Adrenal gland (tissue), 7 donors: ENCODE results near the gene GKN1.

DNA sequence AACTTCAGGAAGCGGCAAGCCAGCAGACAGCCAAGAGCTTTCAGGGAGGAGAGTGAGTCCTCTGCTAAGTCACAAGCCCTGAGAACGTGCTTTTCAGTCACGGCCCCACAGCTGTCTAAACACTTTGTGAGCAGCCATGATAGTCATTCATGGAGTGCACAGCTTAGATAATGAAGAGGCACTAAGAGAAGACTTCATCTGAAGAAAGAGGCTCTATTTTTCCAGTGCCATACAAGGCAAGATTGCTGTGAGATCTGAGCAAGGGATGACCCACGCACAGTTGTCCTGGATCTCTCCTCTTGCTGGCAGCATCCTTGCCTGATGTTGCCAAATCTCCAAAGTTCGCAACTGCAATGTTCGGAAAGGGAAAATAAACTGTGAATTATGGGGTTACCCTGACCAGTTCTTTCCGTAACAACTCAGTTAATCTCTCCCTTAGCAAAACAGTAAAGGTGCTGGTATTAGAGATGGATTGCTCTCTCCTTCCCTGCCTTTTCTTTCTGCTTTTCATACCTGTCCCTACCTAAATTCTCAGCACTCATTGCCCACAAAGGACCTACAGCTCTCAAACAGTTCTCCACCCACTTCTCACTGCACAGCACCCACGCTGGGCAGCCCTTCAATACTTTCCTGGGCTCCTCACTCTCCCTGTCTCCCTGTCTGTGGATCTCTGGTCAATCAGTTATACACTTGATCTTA lies 418.8 kb downstream of the MEIS1 start:
- PRO-cap, 3 experiments, result no peak in any of the 3 experiments
- RAMPAGE, long total RNA, 4 experiments, result no peak in any of the 4 experiments
- RRBS, result no CpG with 5 or more reads among the region's 8 CpGs

DNA sequence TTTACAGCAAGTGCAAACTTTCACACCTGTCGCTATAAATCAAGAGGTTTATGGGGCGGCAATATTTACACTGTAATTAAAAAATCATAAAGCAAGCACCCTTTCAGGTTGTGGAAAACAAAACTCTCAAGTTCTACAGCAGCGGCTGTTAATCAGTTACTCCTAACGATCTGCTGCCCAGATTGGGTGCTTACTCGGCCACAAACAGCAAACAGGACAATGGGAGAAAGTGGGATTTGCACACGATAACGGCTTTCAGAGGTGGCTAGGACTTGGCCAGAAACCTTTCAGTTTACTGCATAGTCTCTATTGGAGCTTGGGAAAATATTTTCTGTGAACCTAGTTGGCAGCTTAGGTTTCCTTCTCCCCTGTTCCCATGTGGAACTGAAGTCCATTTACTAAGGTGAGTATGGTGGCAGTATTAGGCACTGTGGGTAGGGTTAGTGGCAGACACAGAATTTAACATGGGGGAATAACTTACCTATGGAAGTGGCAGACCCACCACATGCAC lies 359.3 kb upstream of the ETAA1 start:
- PRO-cap, 3 experiments, result no peak in any of the 3 experiments
- RAMPAGE, long total RNA, 4 experiments, result no peak in any of the 4 experiments
- RRBS, result no CpG with 5 or more reads among the region's 7 CpGs

GRCh38 chr2:67573026-67573586 lies 176.0 kb downstream of the ETAA1 start:
- PRO-cap, 3 experiments, result no peak in any of the 3 experiments
- RAMPAGE, long total RNA, 4 experiments, result no peak in any of the 4 experiments
- RRBS, result no CpG with 5 or more reads among the region's 3 CpGs

DNA sequence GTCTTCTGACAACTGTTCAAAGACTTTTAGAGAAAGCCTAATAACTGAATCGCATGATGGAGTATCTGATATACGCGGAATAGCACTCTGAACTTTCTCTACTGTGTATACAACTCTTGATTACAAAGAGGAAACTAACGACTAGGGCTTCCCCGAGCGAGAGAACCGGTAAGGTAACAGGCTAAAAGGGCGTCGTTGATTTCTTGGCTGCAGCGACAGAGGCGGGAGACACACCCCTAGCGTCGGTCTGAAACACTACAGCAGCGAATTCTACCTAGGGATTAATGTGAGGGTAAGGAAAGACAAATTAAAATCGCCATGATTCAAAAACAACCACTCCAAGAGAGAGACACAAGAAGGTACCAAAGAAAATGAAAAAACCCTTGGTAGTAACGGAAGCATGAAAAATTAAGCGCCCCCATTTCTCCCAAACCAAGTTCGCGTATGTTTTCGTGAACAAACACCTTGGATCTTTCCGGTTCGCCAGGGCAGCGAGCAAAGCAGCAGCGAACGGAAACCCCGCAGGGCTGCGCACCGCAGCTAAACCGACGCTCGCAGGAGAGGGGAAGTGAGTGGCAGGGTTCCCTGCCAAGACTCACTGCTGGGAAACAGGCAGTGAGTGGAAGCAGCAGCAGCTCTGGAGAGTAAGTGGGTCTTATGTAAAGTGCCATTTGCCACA lies 1.2 kb downstream of the PPP3R1 start:
- PRO-cap, 3 experiments, result peak in 3 of 3 experiments; most common plus-strand start position 598 of the sequence (in 2); most common minus-strand start position 600 of the sequence (in 2)
- RAMPAGE, long total RNA, 4 experiments, result no peak in any of the 4 experiments
- RRBS, result no CpG with 5 or more reads among the region's 31 CpGs

DNA sequence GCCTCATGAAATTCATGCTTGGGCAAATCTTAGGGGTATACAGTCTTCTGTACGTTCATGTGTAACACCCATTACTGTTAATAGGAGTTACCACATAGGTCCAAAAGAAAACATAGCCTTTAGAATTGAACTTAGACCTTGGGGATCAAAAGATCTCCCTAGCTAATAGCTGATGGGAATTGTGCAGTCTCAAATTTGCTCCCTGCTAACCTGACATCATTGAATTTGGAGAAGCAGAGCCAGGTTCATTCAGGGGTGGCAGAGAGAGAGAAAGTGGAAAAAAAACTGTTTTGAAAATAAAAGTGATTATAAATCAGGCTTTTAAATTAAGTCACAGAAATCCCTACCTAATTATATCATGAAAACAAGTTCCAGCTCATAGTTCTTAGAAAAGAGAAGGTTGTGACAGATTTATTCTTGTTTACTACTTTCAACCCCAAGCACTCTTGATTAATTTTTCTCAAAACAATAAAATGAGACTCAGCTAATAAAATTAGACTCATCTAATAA lies 28.1 kb upstream of the PPP3R1 start:
- PRO-cap, 3 experiments, result no peak in any of the 3 experiments
- RAMPAGE, long total RNA, 4 experiments, result no peak in any of the 4 experiments
- RRBS, result no CpG with 5 or more reads among the region's 1 CpG

DNA sequence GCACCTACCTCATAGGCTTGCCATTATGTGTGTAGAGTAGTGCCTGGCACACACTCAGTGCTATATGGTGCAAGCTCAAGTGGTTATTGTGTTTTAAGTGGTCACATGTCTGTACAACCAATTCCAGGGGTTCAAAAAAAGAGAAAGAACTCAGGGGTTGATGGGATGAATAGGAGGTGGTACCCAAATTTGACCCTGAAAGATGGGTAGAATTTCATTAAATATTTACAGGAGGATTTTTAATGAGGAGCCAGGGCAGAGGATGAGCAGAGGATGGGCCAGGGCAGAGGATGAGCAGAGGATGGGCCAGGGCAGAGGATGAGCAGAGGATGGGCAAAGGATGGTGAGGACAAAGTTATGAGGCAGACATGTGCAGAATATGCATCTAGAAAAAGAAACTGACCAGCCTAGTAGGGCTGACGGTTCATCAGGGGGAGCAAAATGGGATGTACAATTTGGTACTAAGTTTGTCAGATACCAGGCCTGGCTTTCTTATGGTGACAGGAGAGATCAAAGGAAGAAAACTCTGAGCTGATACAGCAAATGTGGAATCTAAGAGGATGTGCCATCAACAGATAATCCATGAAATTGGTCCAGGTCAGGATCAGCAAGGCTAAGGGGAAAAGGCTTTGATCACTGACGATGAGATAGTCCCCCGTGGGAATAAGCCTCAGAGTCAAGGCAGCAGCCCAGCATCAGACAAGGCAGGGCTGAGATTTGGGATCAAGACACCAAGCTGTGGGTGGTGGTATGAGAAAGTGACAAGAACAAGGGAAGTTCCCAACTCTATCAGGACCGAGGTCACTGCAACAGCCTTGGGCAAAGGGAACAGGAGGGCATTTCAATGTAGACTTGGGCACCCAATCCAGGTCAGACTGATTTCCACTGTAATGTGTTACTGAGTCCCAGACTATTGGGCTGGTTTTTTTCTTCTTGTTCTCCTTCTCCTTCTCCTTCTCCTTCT lies 18.4 kb downstream of the PLEK start:
- PRO-cap, 3 experiments, result no peak in any of the 3 experiments
- RAMPAGE, long total RNA, 4 experiments, result no peak in any of the 4 experiments
- RRBS, result no CpG with 5 or more reads among the region's 4 CpGs

GRCh38 chr2:68420130-68420560 lies 46.9 kb downstream of the FBXO48 start:
- PRO-cap, 3 experiments, result no peak in any of the 3 experiments
- RAMPAGE, long total RNA, 4 experiments, result no peak in any of the 4 experiments
- RRBS, result no CpG with 5 or more reads among the region's 2 CpGs

- PRO-cap, 3 experiments, result no peak in any of the 3 experiments
- RAMPAGE, long total RNA, 4 experiments, result no peak in any of the 4 experiments
- RRBS, result no CpG with 5 or more reads among the region's 1 CpG
Measured at GRCh38 chr2:68434813-68435306, 32.2 kb downstream of the FBXO48 start.

DNA sequence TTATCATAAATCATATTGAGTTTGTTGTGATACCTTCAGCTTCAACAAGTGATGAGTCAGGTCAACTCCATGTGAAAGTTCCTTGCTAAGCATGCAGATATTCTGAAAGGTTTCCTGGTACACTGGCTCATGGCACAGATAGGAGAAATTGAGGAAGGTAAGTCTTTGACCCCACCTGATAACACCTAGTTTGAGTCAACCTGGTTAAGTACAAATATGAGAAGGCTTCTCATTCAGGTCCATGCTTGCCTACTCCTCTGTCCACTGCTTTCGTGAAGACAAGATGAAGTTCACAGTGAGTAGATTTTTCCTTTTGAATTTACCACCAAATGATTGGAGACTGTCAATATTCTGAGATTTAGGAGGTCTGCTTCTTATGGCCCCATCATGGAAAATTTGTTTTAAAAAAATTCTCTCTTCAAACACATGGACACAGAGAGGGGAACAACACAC lies at the start of gene GKN1:
Gene GKN1, plus strand, starts transcription at position 242 of the 453 bp plus-strand sequence.
- PRO-cap, 3 experiments, result no peak in any of the 3 experiments
- RAMPAGE, long total RNA, 4 experiments, result no peak in any of the 4 experiments
- RRBS, result no CpG with 5 or more reads among the region's 1 CpG

GRCh38 chr2:69014097-69015227 lies 1.5 kb downstream of the ANTXR1 start:
- PRO-cap, 3 experiments, result peak in 1 of 3 experiments; most common plus-strand start chr2:69014435 (in 1); most common minus-strand start chr2:69014173 (in 1)
- RAMPAGE, long total RNA, 4 experiments, result no peak in any of the 4 experiments
- RRBS, result no CpG with 5 or more reads among the region's 14 CpGs

GRCh38 chr2:69041249-69041636 lies 28.3 kb downstream of the ANTXR1 start:
- PRO-cap, 3 experiments, result no peak in any of the 3 experiments
- RAMPAGE, long total RNA, 4 experiments, result no peak in any of the 4 experiments
- RRBS, result no CpG with 5 or more reads among the region's 3 CpGs

- PRO-cap, 3 experiments, result no peak in any of the 3 experiments
- RAMPAGE, long total RNA, 4 experiments, result no peak in any of the 4 experiments
- RRBS, result no CpG with 5 or more reads among the region's 7 CpGs
Measured at GRCh38 chr2:69199757-69200703, 187.0 kb downstream of the GFPT1 start.

DNA sequence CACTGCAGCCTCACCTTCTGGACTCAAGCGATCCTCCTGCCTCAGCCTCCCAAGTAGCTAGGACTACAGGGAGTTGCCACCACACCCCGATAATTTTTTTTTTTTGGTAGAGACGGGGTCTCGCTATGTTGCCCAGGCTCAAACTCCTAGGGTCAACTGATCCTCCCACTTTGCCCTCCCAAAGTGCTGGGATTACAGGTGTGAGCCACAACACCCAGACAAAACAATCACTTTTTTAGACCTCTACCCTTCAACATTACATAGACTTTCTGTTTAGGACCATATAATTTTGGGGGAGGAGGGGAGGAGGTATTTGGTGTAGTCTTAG lies 46.0 kb downstream of the GFPT1 start:
- PRO-cap, 3 experiments, result no peak in any of the 3 experiments
- RAMPAGE, long total RNA, 4 experiments, result no peak in any of the 4 experiments
- RRBS, result no CpG with 5 or more reads among the region's 4 CpGs

- PRO-cap, 3 experiments, result no peak in any of the 3 experiments
- RAMPAGE, long total RNA, 4 experiments, result no peak in any of the 4 experiments
- RRBS, result no CpG with 5 or more reads among the region's 5 CpGs
Measured at GRCh38 chr2:69460576-69461250, 23.5 kb upstream of the NFU1 start.

DNA sequence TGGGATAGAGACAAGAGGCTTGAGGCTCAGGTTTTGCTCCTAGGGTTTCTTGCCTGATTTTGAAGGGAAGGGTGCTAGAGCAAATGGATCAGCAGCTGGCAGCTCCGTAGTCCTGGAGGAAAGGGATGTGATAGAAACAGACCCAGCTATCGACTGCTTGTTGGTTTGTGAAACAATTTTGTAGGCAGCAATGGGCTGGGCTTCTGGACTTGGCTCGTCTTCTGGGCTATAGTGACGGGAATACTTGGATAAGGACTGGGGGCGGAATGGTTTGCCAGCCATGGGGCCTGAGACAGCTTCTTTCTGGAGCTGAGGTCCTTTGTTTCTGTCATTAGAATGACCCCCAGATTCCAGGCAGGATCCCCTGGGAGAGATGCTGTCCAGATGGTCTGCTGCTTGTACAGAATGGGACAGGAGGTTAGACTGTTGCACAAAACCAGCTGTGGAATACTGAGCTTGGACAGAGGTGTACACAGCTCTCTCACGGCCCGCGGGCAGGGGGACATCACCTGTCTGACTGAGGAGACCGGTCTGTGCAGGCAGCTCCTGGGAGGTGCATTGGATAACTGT lies 28.2 kb upstream of the NFU1 start:
- PRO-cap, 3 experiments, result peak in 1 of 3 experiments; most common minus-strand start position 155 of the sequence (in 1)
- RAMPAGE, long total RNA, 4 experiments, result no peak in any of the 4 experiments
- RRBS, result no CpG with 5 or more reads among the region's 9 CpGs

- PRO-cap, 3 experiments, result no peak in any of the 3 experiments
- RAMPAGE, long total RNA, 4 experiments, result no peak in any of the 4 experiments
- RRBS, result no CpG with 5 or more reads among the region's 2 CpGs
Measured at GRCh38 chr2:69570128-69570863, 73.2 kb downstream of the AAK1 start.

DNA sequence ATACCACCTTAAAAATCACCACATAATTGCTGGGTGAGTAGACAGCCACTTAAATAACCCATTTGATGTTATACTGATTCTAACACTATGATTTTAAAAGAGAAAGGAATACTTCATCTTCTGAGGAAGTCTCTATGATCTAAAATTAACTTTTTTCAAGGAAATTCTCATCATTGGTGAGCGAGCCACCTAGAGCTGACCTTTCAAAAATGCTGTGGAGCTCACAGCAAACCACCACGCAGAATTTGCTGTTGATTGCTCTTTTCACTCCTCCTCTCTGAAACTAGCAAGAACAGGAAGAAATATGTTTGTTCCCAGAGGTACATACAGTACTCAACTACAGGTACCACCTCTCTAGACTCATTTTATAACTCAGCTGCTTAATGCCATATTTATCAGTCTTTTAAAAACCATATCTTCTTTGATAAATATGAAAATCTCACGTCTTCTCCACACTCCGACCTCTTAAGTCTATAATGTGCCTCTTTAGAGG lies 14.9 kb downstream of the AAK1 start:
- PRO-cap, 3 experiments, result no peak in any of the 3 experiments
- RAMPAGE, long total RNA, 4 experiments, result no peak in any of the 4 experiments
- RRBS, result no CpG with 5 or more reads among the region's 4 CpGs

GRCh38 chr2:69756002-69756526 lies 14.1 kb downstream of the ANXA4 start:
- PRO-cap, 3 experiments, result no peak in any of the 3 experiments
- RAMPAGE, long total RNA, 4 experiments, result no peak in any of the 4 experiments
- RRBS, result no CpG with 5 or more reads among the region's 1 CpG

- PRO-cap, 3 experiments, result no peak in any of the 3 experiments
- RAMPAGE, long total RNA, 4 experiments, result no peak in any of the 4 experiments
- RRBS, result no CpG with 5 or more reads among the region's 4 CpGs
Measured at GRCh38 chr2:69931652-69932302, 16.9 kb downstream of the MXD1 start.

DNA sequence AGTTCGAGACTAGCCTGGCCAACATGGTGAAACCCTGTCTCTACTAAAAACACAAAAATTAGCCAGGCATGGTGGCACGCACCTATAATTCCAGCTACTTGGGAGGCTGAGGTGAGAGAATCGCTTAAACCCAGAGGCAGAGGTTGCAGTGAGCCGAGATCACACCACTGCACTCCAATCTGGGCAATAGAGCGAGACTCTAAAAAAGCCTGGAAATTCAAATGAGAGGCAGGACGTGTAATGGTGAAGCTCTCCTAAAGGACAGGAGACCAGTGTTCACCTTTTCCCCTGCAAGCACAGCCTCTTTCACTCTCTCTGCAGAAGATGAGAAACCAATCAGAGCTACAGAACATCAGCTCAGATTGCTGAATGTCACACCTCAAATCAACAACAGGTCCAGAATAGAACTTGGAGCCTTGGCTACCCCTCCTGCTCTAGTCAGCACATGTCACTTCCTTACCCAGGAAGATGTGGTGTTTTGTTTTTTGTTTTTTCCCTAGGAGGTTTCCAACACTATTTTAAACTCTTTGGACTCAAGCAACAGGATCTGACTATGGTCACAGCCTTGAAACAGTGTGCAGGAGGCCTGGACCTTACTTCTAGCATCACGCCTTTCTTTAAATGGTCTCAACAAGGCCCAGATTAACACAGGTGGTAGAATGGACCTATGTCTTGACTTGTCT lies 41.4 kb upstream of the PCBP1 start:
- PRO-cap, 3 experiments, result no peak in any of the 3 experiments
- RAMPAGE, long total RNA, 4 experiments, result no peak in any of the 4 experiments
- RRBS, result no CpG with 5 or more reads among the region's 7 CpGs